Mammary microvascular endothelial cell (primary cell): ENCODE measurements around the gene TM9SF3.

GRCh38 chr10:95273372-95273996, 17.3 kb downstream of the PDLIM1 start:
- RAMPAGE, long total RNA: no peak

- RAMPAGE, long total RNA: no peak
Measured at GRCh38 chr10:95289465-95290055, 1.2 kb downstream of the PDLIM1 start.

GRCh38 chr10:95290056-95290387, 781 bp downstream of the PDLIM1 start:
- RAMPAGE, long total RNA: no peak

- RAMPAGE, long total RNA: no peak
Measured at GRCh38 chr10:95404760-95405387, 114.1 kb upstream of the PDLIM1 start.

DNA sequence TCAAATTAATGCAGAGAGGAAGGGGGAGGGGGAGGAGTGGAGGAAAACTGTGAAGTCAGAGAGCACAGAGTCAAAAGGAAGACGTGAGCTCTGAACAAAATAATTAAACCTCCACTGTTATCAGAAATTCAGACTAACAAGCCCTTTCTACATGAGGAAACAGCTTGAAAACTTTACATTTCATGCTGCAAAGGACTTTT, 118.7 kb upstream of the PDLIM1 start:
- RAMPAGE, long total RNA: no peak

- RAMPAGE, long total RNA: no peak
Measured at GRCh38 chr10:95422194-95422881, 131.5 kb upstream of the PDLIM1 start.

DNA sequence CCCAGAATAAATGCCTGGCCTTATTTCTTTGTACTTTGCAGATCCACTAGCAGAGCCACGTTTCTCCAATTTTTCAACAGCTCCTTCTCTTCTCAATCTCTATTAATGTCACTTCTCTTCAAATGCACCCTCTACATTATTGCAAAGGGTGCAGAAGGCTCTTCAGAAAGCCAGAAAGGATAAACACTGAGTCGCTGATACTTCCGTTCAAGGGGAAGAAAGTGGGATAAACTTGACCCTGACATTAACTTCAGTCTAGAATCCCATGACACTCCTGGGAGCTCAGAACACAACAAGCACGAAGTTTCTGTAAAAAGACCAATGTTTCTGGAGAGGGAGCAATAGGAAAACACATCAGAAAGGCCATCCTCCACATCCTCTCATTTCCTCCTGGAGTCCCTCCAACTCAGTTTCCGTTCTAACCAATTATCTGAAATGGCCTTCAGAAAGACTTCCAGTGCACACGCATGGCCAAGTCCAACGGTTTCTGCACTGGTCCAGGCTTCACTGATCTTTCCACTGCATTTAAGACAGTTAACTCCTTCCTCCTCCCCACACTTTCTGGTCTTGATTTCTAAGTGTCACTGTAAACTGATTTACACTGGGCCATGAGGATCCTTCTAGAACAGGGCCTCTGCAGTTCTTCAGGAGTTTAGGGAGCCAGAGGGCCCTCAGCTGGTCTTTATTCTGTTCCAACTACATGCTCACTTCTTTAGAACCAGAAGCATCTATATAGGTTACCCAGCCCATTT, 113.4 kb downstream of the SORBS1 start:
- RAMPAGE, long total RNA: no peak

DNA sequence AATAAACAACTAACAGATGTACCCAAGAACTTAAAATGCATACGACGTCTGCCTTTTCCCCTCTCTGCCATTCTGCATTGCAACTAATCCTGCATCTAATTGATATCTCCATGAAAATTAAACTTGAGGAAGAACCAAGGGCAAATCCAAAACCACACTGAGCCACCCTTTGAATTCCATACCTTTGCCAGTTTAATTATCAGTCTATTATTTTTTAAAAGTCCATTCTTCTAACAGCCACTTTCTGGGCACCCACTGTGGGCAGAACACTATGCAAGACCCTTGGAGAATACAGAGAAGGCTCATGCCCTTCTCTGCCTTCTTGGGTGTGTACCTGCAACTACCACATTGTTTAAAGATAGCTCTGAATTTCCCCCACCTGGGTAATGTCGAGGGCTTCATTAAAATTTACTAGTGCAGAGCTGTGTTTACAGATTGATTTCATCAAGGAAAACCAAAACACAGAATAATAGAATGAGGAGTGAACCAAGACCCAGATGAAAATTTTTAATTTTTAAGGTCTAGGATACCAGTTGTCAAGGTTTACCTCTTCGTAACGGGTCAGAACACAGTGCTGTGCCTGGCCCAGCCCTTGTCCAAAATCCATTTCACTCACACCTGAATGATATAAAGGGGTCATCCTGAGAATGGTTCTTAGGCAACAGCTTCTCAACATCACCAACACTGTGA, 33.2 kb downstream of the SORBS1 start:
- RAMPAGE, long total RNA: no peak

- RAMPAGE, long total RNA: no peak
Measured at GRCh38 chr10:95559976-95561132, 817 bp downstream of the SORBS1 start.

GRCh38 chr10:95606521-95607150, 45.5 kb upstream of the SORBS1 start:
- RAMPAGE, long total RNA: no peak

GRCh38 chr10:95831959-95832752, 75.6 kb upstream of the CC2D2B start:
- RAMPAGE, long total RNA: no peak

- RAMPAGE, long total RNA: no peak
Measured at GRCh38 chr10:96118661-96119045, 11.4 kb upstream of the ZNF518A start.

GRCh38 chr10:96257760-96258549, 13.4 kb downstream of the BLNK start:
- RAMPAGE, long total RNA: no peak

DNA sequence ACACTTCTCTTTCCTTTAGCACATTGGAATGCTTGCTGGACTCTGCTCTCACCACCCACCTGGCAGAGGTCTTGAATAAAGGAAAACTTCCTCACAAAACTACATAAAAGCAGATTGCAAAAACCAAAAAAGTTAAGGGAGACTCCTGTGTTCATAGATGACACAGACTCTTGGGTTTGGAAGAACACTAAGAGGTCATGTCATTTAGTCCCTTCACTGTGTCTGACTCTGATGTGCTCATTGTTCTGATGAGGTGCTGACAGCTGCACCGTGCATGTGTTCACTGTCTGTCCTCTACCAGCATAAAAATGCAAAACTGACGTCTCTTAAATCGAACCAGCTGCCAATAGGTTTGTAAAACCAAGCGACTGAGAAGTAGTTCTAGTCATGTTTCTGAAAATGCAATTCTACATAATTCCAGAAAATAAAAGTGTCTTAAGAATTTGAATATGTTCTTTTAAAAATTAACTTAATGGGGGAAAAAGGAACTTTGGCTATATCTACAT, 11.3 kb downstream of the BLNK start:
- RAMPAGE, long total RNA: no peak

GRCh38 chr10:96271024-96271308, 403 bp downstream of the BLNK start:
- RAMPAGE, long total RNA: no peak

DNA sequence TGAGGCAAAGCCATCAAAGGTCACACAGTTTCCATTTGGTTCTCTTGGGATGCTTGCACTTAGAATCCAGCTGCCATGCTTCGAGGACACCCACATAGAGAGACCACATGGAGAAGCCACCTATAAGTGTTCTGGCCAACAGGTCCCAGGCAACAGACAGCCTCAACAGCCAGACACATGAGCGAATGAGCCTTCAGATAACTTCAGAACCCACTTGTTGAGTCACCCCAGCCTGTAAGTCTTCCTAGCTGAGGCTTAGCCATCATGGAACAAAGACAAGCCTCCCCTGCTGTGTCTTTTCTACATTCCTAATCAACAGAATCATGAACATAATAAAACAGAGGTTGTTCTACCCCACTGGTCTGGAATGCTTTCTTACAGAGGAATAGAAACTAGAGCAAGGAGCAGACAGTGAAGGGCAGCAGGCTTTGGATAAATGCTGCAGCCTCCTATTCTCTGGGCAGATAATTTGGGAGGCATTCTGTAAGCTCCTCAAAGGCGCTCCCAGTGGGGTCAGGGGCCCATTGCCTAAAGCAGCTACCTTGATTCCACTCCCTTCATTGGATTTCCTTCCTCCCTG, 4.7 kb downstream of the TLL2 start:
- RAMPAGE, long total RNA: no peak

DNA sequence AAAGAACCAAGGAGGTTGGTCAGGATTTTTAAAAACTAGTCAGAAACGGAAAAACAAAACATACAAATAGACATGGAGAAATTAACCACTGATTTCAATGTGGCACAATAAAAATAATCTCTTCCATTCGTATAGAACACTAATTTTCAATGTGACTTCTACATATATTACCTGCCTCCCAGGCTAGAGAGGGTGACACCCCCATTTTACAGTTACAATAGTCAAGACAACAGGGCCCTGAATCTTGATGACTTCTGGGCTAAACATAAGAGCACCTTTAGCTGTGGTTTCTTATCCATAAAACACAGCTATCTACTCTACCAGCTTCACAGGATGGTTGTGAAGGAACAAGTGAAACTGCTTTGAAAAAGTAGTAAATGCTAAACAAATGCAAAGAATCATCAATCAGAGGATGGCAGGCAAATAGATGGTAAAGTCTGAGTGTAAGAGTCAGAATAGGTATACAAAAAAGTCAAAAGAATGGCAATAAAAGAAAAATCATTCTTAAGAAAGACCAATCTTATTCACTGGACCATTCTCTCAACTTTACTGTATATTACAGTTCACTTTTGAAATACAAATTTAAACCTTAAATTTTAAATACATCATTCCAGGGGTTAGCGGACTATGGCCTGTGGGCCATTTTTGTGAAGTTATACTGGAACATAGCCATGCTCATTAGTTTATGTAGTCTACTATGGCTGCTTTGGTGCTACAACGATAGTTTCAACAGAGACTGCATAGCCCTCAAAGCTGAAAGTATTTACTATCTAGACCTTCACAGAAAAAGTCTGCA, 3.7 kb upstream of the TLL2 start:
- RAMPAGE, long total RNA: no peak

- RAMPAGE, long total RNA: no peak
Measured at GRCh38 chr10:96586423-96587247, at the start of gene TM9SF3. Gene TM9SF3 (minus strand): TSS chr10:96587012.

- RAMPAGE, long total RNA: no peak
Measured at GRCh38 chr10:96658118-96658684, 62.1 kb downstream of the PIK3AP1 start.

DNA sequence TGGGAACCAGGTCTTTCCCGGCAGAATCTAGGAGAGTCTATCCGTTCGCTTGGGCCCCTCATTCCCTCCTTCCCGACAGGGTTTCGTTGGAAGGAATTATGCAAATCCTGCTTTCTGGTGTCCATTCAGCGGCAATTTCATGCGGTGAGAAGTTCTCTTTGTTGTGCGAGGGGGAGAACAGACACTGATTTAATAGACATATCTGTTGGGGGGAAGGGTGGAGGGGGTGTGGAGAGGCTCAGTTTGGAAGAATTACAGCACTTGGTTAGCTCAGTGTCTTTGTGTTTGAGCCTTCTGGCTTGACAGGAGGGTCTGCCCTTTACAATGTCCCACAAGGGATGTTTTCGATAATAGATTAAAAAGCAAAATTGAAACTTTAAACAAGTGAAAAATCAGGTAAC, 1.6 kb downstream of the LCOR start:
- RAMPAGE, long total RNA: no peak